ENCODE results near the gene ADAMTS14.

- RRBS: no CpG with 5 or more reads among the region's 6 CpGs
Measured at GRCh38 chr10:69901573-69902118, 99.9 kb downstream of the COL13A1 start.

DNA sequence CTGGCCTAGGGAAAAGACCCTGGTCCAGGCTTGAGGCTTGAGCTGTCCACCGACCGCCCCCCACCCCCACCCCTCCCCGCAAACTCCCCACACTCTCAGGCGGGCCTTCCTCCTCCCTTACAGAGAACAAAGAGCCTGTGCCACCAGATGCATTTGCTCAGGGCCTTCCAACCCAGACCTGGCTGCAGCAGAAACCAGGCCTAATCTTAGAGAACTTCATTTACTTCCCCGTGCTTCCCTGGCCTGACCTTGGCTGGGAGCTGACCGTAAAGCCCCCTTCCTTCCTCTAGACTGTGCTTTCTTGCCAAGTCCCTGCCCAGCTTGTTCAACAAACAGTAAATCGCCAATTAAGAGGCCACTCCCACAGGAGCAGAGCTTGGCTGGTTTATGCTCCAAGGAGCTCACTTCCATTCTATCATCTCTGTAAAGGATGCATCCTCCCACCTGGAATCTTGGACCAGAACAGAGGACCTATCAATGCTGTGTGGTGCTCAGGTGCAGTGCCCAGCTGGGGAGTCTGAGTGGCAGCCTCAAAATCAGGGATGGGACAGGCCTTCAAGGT, 110.9 kb downstream of the COL13A1 start:
- RRBS: no CpG with 5 or more reads among the region's 7 CpGs

DNA sequence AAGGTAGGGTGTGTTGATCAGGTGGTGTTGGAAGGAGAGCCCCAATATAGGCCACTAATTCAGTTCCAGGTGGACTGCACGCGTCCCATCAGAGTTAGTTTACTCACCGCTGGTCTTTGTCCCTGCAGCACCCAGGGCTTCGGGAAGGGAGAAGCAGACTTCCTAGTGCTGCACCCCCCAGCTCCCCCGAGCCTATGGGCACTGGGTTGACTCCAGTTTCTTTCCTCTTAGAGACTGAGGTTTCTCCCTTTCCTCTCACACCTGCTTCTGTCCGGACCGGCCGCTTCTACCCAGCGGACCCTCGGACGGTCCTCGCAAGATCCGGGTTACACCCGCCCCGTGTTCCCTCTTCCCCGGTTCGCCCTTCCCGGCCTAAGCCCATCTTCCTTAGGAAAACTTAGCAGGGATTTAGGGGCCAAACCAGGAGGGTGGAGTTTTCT, 540 bp downstream of the AIFM2 start:
- RRBS: 34% methylated on average over 7 of the region's 18 CpGs

- RRBS: no CpG with 5 or more reads among the region's 43 CpGs
Measured at GRCh38 chr10:70255188-70255536, 21.9 kb upstream of the PPA1 start.

DNA sequence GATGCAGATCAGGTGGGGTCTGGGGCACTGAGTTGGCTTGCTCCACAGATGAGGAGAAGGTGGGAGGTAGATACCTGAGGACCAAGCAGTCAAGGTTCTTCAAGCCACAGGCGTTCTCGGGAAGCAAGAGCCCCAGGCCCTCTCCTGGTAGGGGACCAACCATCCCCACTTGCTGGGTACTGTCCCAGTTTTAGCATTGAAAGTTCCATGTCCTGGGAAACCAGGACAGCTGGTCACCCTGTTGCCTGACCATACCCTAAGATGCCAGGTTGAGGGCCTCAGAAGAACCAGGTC, 16.2 kb upstream of the NPFFR1 start:
- RRBS: no CpG with 5 or more reads among the region's 2 CpGs

DNA sequence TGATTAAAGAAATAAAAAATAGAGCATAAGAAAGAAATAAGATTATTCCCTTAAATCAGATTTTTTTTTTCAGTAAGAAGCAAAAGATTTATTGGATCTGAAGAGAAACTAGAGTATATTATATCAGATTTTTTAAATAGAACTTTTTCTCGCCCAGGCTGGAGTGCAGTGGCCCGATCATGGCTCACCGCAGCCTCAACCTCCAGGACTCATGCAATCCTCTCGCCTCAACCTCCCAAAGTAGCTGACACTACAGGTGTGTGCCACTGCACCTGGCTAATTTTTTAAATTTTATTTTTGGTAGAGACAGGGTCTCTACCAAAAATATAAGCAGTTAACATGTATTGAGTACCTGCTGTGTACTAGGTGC, 11.4 kb downstream of the LRRC20 start:
- RRBS: no CpG with 5 or more reads among the region's 4 CpGs

DNA sequence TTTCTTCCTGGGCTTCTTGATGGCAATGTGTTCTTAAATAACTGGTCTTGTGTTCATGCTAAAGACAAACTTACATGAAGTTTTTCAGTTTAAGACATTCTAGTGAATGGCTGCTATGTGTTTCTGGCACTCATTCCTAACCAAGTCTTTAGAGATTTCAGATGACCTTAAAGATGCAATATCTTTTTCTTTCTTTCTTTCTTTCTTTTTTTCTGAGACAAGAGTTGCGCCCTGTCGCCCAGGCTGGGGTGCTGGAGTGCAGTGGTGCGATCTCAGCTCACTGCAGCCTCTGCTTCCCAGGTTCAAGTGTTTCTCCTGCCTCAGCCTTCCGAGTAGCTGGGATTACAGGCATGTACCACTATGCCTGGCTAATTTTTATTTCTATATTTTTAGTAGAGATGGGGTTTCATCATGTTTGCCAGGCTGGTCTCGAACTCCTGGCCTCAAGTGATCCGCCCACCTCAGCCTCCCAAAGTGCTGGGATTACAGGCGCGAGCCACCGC, 15.4 kb downstream of the NODAL start:
- RRBS: no CpG with 5 or more reads among the region's 9 CpGs

- RRBS: 4% methylated on average over 60 of the region's 106 CpGs
Measured at GRCh38 chr10:70671876-70673075, at the start of gene ADAMTS14. ADAMTS14 (plus strand) TSS chr10:70672506.

GRCh38 chr10:70885806-70886353, 2.5 kb downstream of the PCBD1 start:
- RRBS: no CpG with 5 or more reads among the region's 8 CpGs

- RRBS: no CpG with 5 or more reads among the region's 19 CpGs
Measured at GRCh38 chr10:71217820-71218561, 5.6 kb downstream of the UNC5B start.

DNA sequence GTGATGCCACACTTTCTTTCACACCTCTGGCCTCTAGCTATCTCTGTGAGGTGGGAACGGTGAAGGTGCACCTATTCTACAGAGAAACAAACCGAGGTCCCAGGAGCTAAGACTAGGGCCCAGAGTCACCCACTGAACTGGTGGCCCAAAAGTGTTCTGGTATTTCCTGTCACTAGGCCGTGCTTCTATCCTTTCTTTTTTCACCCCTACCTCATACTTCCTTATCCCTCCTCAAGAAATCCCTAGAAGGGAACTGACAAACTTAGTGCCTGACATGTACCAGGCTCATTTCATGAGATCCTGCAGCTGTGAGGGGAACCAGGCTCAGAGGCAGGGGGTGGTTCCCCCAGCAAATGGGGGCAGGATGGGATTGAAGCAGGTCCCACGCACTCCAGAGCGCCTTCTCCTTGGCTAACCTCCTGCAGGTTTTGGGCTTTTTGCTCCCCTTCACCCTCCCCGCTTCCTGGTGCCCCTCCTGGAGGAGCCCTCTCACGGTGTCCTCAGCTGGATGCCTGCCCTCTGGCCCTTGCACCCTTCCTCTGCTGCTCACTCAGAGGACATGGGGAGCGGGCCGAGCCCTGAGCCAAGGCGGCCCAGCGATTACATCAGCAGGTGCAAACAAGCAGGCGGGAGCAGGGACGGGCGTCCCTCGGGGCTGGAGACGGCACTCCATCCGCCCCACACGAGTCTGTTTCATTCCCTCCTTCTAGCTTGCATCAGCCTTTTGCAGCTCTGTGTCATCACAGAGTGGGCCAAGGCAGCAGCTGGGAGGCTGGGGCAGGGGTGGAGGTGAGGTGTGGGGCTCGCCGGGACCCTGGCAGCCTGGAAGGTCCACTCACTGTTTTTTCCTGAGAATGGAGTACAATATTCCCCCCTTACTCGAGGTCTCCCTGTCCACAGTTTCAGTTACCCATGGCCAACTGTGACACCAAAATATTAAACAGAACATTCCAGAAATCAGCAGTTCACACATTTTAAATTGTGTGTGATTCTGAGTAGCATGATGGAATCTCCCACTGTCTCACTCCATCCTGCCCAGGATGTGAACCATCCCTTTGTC, 52.8 kb upstream of the SLC29A3 start:
- RRBS: no CpG with 5 or more reads among the region's 21 CpGs

GRCh38 chr10:71300586-71301354, 18.3 kb upstream of the SLC29A3 start:
- RRBS: no CpG with 5 or more reads among the region's 16 CpGs

DNA sequence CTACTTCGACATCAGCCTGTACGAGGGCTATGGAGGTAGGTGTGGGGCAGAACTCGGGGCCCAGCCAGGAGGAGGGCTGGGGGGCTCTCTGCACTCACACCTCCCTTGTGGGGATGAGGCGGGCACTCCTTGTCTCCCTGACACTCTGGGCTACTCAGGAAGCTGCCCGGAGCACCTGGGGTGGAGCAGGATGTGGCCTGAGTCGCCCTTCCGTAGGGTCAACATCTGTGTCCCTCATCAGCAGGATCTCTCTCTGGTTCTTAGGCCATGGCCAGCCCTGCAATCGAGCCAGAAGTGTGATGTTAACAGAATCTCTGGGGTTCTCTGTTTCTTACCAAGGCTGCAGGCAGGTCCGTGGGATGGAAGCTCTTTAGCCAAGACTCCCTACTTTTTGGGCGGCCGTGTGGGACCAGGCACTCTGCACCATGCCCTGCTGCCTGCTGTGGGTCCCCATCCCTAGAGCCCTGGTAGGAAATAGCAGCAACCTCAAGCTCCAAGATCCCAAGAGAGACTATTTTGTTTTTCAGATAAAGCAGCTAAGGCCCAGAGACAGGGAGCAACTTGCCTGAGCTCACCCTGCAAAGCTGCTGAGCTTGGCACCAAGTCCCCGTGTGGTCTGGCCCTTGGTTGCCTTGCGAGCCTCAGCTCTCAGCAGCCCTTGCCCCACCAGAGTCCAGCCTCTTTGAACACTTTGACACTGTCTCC, 40.0 kb downstream of the C10orf105 start:
- RRBS: no CpG with 5 or more reads among the region's 13 CpGs

DNA sequence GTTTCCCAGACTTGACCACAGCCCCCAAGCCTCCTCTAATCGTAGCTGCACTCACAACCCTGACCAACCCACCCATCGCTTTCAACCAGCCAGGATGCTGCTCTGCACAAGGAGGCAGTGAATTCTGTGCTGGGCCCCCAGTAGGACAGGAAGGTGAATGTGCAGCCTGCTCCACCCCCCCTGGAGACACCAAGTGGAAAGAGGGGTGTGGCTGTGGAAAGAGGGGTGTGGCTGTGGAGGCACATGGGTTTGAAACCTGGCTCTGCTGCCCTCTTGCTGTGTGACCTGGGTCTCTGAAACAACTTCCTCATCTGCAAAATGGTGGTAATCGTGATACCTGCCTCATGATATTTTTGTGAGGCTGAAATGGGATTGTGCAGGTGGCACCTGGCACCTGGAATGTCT, 35.3 kb downstream of the C10orf105 start:
- RRBS: no CpG with 5 or more reads among the region's 3 CpGs

- RRBS: no CpG with 5 or more reads among the region's 9 CpGs
Measured at GRCh38 chr10:71742070-71742672, 22.6 kb upstream of the C10orf105 start.

DNA sequence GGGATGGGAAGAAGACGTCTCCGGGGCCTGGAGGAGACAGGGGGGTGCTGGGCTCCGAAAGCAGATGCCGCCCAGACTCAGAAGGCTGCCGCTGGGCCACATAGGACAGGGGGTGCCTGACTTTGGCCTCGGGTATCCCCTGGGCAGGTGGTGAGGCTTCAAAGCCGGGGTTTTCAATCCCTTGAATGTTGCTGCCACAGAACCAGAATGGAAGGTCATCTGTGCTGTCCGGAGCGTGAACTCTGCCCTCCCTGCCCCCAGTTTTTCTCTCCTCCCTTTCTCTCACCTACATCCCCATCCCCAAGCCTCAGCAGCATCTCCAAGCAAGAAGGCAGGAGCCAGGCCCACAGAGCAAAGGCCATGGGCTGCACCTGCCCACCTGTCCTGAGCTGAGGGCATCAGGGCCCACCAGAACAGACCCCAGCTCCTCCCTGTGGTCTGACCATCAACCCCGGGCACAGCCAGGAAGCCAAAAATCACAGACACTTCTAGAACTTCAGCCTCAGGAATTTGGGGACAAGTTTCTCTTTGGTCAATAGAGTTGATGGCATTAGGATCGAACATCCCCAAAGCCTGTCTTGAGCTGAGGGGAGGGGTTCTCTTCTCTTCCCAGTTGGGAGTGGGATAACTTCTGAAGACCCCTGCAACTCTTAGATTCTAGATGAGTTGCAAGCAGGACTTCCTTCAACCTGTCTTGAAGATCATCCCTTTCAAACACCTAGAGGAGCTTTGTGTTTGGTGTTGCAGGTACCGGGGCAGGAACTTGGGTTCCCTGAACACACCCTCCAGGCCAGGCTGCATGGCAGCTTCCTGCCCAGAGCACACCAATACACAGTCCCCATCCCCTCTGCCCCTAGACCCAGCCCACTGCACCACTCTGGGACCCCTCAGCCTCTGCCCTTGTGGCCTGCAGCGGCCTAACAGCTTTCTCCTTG, 21.4 kb downstream of the VSIR start:
- RRBS: 86% methylated on average over 1 of the region's 13 CpGs

DNA sequence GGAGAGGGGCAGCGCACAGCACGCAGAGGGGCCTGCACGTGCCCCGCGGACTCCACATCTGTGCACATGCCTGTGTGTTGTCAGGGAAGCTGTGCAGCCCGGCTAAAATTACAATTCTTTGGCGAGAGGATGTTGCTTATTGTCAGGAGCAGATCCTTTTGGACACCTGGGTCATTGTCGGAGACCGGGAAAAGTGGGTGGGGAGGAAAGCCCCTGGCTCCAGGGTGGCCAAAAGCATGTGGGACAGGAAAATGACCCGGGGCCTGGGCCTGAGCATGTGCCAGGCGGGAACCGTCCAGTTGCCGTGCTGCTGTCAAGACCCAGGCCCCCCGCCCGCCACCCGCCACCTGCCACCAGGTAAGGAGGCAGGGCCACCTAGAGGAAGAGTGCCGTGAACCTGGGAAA, 7.3 kb downstream of the VSIR start:
- RRBS: 86% methylated on average over 5 of the region's 17 CpGs

DNA sequence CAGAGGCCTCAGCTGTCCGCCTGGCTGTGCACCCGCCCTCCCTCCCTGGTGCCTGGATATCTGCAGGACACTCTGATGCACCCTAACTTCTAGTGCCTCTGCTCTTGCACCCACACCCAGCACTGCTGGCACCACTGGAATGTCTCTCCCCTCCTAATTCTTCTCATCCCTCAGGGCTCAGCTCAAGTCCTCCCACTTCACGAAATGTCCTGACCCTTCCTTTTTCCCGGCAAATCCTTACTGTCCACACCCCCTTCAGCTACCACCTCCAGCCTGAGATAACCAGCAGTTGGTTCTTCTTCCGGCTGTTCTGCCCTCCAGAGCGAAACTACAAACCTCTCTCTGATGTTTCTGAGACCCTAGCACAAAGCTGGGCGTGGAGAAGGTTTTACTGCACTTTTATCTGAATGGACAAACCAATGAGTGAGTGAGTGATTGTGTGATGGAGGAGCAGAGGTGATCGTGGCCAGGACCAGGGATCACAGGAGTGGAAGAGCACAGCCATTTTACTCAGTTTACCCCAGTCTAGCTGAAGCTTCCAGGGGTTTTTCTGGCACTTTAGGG, 968 bp upstream of the VSIR start:
- RRBS: 38% methylated on average over 2 of the region's 8 CpGs

DNA sequence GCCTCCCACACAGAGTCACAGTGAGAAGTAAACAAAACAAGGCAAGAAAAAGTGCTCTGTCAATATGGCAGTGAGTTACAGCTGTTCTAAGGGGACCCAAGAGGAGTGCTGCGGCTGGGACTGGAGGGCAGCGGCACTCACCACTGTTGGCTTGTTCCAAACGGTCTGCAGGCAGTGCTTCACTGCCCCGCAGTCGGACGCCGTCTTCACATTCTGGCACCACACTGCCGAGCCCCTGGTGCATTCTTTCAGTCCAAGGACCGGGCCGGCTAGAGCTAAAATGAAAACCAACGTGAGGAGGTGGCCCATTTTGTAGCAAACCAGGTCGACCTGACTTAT, 16.9 kb downstream of the PSAP start:
- RRBS: no CpG with 5 or more reads among the region's 12 CpGs

Data from mononuclear cell (primary cell).